GM12878 (cell line): ENCODE measurements around a stretch of chr12.

DNA sequence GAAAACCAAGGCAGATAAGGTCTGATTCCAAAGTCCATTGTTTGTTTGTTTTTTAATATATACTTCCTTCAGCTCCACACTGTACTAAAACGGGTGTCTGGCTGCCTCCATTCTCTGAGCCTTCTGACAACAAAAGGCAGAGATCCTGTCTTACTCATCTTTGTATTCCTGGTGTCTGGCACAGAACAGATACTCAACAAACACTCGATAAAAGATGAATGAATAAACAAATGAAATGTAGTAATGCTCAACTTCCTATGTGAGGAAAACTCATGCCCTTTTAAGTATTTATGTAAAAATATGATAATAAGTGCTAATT lies 8.6 kb downstream of the EPS8 start:
- RAMPAGE, long total RNA = no peak
- RRBS, 2 experiments = no CpG with 5 or more reads among the region's 2 CpGs
CAGE:
- cytosol, long polyA minus RNA = no peak
- cytosol, long polyA plus RNA = no peak
- long polyA plus RNA = no peak
- nucleolus, long total RNA = no peak
- nucleus, long polyA plus RNA = no peak
- nucleus, long total RNA = no peak

DNA sequence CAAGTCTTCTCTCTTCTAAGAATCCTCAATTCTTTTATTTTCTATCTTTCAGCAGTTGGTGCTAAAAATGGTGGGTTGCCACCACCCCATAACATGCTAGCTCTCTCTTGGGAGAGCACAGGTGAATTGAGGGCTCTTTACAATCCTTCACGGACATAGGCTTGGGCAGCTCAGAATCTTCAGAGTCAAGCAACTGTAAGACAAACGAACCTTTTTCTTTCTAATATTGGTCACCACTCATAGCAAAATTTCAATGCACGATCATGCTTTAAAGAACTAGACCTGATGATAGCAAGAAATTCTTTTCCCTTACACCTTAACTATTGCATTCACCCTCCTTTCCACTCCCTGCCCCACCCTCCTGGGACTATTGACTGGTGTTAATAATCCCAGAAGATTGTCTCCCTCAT lies 43.0 kb upstream of the EPS8 start:
- RAMPAGE, long total RNA = no peak
- RRBS, 2 experiments = no CpG with 5 or more reads among the region's 3 CpGs
CAGE:
- cytosol, long polyA minus RNA = no peak
- cytosol, long polyA plus RNA = no peak
- long polyA plus RNA = no peak
- nucleolus, long total RNA = no peak
- nucleus, long polyA plus RNA = no peak
- nucleus, long total RNA = no peak

GRCh38 chr12:16361071-16361578 lies 13.7 kb downstream of the MGST1 start:
- RAMPAGE, long total RNA = no peak
- RRBS, 2 experiments = no CpG with 5 or more reads among the region's 5 CpGs
CAGE:
- cytosol, long polyA minus RNA = no peak
- cytosol, long polyA plus RNA = no peak
- long polyA plus RNA = no peak
- nucleolus, long total RNA = no peak
- nucleus, long polyA plus RNA = no peak
- nucleus, long total RNA = no peak

DNA sequence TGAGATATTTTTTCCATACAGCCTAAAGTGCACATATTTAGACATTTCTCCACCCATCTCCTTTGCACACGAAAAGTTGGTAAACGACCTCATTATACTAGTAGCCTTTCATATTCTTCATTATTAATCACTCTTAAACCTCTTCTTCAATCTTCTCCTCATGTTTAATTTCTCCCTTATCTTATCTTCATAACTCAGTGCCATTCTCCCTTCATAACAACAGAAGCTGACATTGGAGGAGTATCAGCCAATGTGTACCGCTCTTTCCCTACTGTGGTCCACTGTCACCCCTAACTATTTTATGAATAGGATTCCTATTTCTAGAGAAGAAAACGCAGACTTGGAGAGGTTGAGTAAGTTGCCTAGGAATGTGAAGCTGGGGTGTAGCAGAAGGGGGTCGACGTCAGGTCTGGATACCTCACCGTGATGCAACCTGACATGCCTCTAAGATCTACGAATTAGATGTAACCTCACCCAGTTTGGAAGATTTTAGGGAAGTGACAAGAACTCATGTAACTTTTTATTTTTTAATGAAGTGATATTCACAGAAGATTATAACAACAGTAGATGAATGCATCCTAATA lies 17.2 kb downstream of the LMO3 start:
- RAMPAGE, long total RNA = no peak
- RRBS, 2 experiments = no CpG with 5 or more reads among the region's 8 CpGs
CAGE:
- cytosol, long polyA minus RNA = no peak
- cytosol, long polyA plus RNA = no peak
- long polyA plus RNA = no peak
- nucleolus, long total RNA = no peak
- nucleus, long polyA plus RNA = no peak
- nucleus, long total RNA = no peak

GRCh38 chr12:19039579-19039992 lies 89.9 kb upstream of the PLEKHA5 start:
- RAMPAGE, long total RNA = no peak
- RRBS, 2 experiments = no CpG with 5 or more reads among the region's 5 CpGs
CAGE:
- cytosol, long polyA minus RNA = no peak
- cytosol, long polyA plus RNA = no peak
- long polyA plus RNA = no peak
- nucleolus, long total RNA = no peak
- nucleus, long polyA plus RNA = no peak
- nucleus, long total RNA = no peak

- RAMPAGE, long total RNA = no peak
- RRBS, 2 experiments = no CpG with 5 or more reads among the region's 5 CpGs
CAGE:
- cytosol, long polyA minus RNA = no peak
- cytosol, long polyA plus RNA = no peak
- long polyA plus RNA = no peak
- nucleolus, long total RNA = no peak
- nucleus, long polyA plus RNA = no peak
- nucleus, long total RNA = no peak
These were observed 87.7 kb downstream of the PLEKHA5 start for GRCh38 chr12:19217186-19217697.

DNA sequence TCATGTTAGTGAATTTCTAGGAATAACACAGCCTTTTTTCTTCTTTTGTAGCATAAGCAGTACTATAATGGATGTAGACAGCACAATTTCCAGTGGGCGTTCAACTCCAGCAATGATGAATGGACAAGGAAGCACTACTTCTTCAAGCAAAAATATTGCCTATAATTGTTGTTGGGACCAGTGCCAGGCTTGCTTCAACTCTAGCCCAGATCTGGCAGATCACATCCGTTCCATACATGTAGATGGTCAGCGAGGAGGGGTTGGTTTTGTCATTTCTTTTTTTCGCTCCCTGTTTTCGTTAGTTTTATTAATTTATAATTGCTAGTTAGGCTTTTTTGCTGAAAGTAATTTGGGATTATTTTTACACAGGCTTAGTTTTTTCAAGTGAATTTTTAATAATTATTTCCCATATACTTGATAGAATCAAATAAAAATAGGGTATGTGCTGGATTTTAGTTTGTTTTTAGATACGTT lies 23.2 kb downstream of the AEBP2 start:
- RAMPAGE, long total RNA = no peak
- RRBS, 2 experiments = no CpG with 5 or more reads among the region's 6 CpGs
CAGE:
- cytosol, long polyA minus RNA = no peak
- cytosol, long polyA plus RNA = no peak
- long polyA plus RNA = no peak
- nucleolus, long total RNA = no peak
- nucleus, long polyA plus RNA = no peak
- nucleus, long total RNA = no peak

GRCh38 chr12:19532612-19533187 lies 93.4 kb downstream of the AEBP2 start:
- RAMPAGE, long total RNA = no peak
- RRBS, 2 experiments = no CpG with 5 or more reads among the region's 3 CpGs
CAGE:
- cytosol, long polyA minus RNA = no peak
- cytosol, long polyA plus RNA = no peak
- long polyA plus RNA = no peak
- nucleolus, long total RNA = no peak
- nucleus, long polyA plus RNA = no peak
- nucleus, long total RNA = no peak

- RAMPAGE, long total RNA = no peak
- RRBS, 2 experiments = no CpG with 5 or more reads among the region's 1 CpG
CAGE:
- cytosol, long polyA minus RNA = no peak
- cytosol, long polyA plus RNA = no peak
- long polyA plus RNA = no peak
- nucleolus, long total RNA = no peak
- nucleus, long polyA plus RNA = no peak
- nucleus, long total RNA = no peak
These were observed 113.1 kb downstream of the AEBP2 start for GRCh38 chr12:19552460-19552738.

- RAMPAGE, long total RNA = no peak
- RRBS, 2 experiments = no CpG with 5 or more reads among the region's 1 CpG
CAGE:
- cytosol, long polyA minus RNA = no peak
- cytosol, long polyA plus RNA = no peak
- long polyA plus RNA = no peak
- nucleolus, long total RNA = no peak
- nucleus, long polyA plus RNA = no peak
- nucleus, long total RNA = no peak
These were observed 71.4 kb downstream of the PDE3A start for GRCh38 chr12:20439637-20440199.

GRCh38 chr12:20465706-20466548 lies 97.6 kb downstream of the PDE3A start:
- RAMPAGE, long total RNA = no peak
- RRBS, 2 experiments = no CpG with 5 or more reads among the region's 6 CpGs
CAGE:
- cytosol, long polyA minus RNA = no peak
- cytosol, long polyA plus RNA = no peak
- long polyA plus RNA = no peak
- nucleolus, long total RNA = no peak
- nucleus, long polyA plus RNA = no peak
- nucleus, long total RNA = no peak

DNA sequence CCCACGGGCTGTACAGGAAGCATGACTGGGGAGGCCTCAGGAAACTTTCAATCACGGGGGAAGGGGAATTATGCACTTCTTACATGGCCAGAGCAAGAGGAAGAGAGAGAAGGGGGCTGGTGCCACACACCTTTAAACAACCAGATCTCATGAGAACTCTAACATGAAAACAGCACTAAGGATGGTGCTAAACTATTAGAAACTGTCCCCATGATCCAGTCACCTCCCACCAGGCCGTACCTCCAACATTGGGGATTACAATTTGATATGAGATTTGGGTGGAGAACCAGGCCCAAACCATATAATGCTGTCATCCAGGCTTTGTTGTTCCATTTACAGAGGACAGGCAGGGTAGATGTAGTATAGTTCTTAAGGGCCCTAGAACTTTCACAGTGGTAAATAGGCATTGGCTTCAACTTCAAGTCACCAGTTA lies 20.2 kb downstream of the PYROXD1 start:
- RAMPAGE, long total RNA = no peak
- RRBS, 2 experiments = no CpG with 5 or more reads among the region's 3 CpGs
CAGE:
- cytosol, long polyA minus RNA = no peak
- cytosol, long polyA plus RNA = no peak
- long polyA plus RNA = no peak
- nucleolus, long total RNA = no peak
- nucleus, long polyA plus RNA = no peak
- nucleus, long total RNA = no peak

- RAMPAGE, long total RNA = no peak
- RRBS, 2 experiments = no CpG with 5 or more reads among the region's 2 CpGs
CAGE:
- cytosol, long polyA minus RNA = no peak
- cytosol, long polyA plus RNA = no peak
- long polyA plus RNA = no peak
- nucleolus, long total RNA = no peak
- nucleus, long polyA plus RNA = no peak
- nucleus, long total RNA = no peak
These were observed 8.3 kb downstream of the GOLT1B start for GRCh38 chr12:21509897-21510311.

DNA sequence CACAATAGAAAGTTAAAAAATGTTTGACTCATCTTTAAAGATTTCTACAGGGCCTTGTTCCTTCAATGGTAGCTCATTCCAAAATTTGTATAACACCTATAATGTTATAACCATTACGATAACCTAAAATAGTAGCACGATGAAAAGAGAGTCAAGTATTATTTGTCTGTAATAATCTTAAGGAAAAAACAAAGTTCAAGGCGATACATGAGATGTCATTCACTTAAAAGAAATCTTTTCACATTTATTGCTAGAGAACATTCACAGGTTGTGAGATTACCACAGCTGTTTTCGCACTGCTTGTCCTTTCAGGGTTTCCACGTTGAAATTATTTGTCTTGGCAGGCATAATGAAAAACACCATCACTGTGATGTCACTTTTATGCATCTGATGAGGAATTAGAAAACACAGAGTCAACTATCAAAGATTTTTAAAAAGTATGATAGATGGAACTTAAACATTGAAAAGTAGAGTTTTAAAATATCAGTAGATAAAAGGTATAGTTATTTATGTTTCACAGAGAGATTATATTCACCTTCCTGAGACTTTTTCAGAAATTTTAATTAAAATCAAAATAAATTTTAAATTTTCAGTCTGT lies 34.1 kb downstream of the SPX start:
- RAMPAGE, long total RNA = no peak
- RRBS, 2 experiments = no CpG with 5 or more reads among the region's 5 CpGs
CAGE:
- cytosol, long polyA minus RNA = no peak
- cytosol, long polyA plus RNA = no peak
- long polyA plus RNA = no peak
- nucleolus, long total RNA = no peak
- nucleus, long polyA plus RNA = no peak
- nucleus, long total RNA = no peak

GRCh38 chr12:21643870-21644377 lies 13.7 kb downstream of the LDHB start:
- RAMPAGE, long total RNA = no peak
- RRBS, 2 experiments = no CpG with 5 or more reads among the region's 4 CpGs
CAGE:
- cytosol, long polyA minus RNA = no peak
- cytosol, long polyA plus RNA = no peak
- long polyA plus RNA = no peak
- nucleolus, long total RNA = no peak
- nucleus, long polyA plus RNA = no peak
- nucleus, long total RNA = no peak

GRCh38 chr12:21776080-21776690 lies 1.7 kb upstream of the KCNJ8 start:
- RAMPAGE, long total RNA = no peak
- RRBS, 2 experiments = no CpG with 5 or more reads among the region's 3 CpGs
CAGE:
- cytosol, long polyA minus RNA = no peak
- cytosol, long polyA plus RNA = no peak
- long polyA plus RNA = no peak
- nucleolus, long total RNA = no peak
- nucleus, long polyA plus RNA = no peak
- nucleus, long total RNA = no peak

DNA sequence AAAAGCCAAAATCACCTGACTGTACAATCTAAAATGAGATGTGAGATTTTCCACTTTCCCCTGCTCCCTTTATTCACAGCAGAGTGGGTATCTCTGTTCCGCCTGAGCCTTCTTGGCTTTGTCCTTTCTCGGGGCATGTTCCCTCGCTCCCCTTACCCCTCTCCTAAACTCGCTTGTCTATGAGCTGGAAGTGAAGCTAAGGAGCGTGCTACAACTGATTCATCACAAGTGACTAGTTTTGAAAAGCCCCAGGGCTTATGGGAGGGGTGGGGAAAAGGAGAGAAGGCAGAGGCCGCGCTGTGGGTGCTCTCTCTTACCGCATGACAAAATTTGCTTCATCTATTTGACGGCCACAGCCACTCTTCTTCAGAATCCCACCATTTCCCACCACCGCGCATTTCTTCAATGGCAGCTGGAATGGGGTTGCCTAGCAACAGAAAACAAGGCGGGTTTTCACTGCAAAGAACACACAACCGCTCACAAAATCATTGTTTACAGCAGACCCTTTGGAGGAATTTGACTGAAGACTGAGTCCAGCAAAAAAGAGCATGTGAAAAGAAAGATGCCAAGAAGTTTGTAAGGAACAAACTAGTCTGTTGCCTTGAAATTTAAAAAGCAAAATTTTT lies 79.4 kb downstream of the ST8SIA1 start:
- RAMPAGE, long total RNA = no peak
- RRBS, 2 experiments = no CpG with 5 or more reads among the region's 13 CpGs
CAGE:
- cytosol, long polyA minus RNA = no peak
- cytosol, long polyA plus RNA = no peak
- long polyA plus RNA = no peak
- nucleolus, long total RNA = no peak
- nucleus, long polyA plus RNA = no peak
- nucleus, long total RNA = no peak

- RAMPAGE, long total RNA = no peak
- RRBS, 2 experiments = 80% methylated on average over 5 of the region's 34 CpGs; no CpG with 5 or more reads in 1 of the 2 experiments
CAGE:
- cytosol, long polyA minus RNA = no peak
- cytosol, long polyA plus RNA = no peak
- long polyA plus RNA = no peak
- nucleolus, long total RNA = no peak
- nucleus, long polyA plus RNA = no peak
- nucleus, long total RNA = no peak
These were observed 661.3 kb downstream of the ETNK1 start for GRCh38 chr12:23286154-23286802.

DNA sequence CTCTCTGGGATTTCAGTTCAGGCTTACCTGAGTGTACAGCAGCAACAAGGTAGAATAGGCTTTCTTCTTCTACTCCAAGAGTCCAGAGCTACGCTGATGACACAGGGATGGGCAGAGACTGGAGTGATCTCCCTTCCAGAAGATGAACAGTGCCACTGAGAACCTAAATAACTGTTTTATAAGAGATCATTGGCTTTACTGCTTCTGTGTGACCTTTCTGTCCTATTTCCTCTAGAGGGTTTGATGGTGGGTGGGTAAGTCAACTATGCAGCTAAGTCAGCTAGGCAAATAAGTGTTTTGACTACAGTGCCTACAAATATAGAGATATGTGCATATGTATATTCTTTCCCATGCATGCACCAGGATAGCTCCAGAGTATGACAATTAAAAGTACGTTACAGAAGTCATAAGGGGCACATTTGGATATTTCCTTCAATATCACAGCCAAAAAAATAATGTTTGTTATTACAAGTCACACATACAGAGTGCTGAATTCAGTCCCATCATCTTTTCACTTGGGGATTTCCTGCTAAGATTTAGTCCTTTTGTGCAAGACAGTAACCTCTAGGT lies 412.4 kb upstream of the SOX5 start:
- RAMPAGE, long total RNA = no peak
- RRBS, 2 experiments = no CpG with 5 or more reads among the region's 2 CpGs
CAGE:
- cytosol, long polyA minus RNA = no peak
- cytosol, long polyA plus RNA = no peak
- long polyA plus RNA = no peak
- nucleolus, long total RNA = no peak
- nucleus, long polyA plus RNA = no peak
- nucleus, long total RNA = no peak

DNA sequence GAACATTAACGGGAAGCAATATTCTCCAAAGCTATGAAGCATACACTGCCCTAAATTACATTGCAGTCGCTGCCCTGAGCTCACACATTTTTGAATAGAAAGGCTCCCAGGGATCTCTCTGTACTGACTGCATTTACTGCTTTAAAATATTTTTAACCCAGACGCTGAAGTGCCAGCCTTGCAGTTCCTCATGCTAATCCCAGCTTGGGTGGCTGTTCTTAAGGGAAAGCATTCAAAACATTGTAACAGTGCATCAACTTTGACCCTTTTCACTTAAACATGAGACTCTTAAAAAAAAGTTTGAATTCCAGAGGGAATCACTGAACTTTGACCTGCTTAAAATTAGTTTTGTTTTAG lies 410.9 kb downstream of the BCAT1 start:
- RAMPAGE, long total RNA = no peak
- RRBS, 2 experiments = no CpG with 5 or more reads among the region's 3 CpGs
CAGE:
- cytosol, long polyA minus RNA = no peak
- cytosol, long polyA plus RNA = no peak
- long polyA plus RNA = no peak
- nucleolus, long total RNA = no peak
- nucleus, long polyA plus RNA = no peak
- nucleus, long total RNA = no peak